Bronchus (tissue), 1 donor: ENCODE measurements around a stretch of chr20.

- PRO-cap = no peak
These were observed 63.1 kb downstream of the SLC24A3 start for GRCh38 chr20:19275345-19276160.

- PRO-cap = no peak
These were observed 196.5 kb downstream of the SLC24A3 start for GRCh38 chr20:19408679-19409613.

- PRO-cap = no peak
These were observed 22.5 kb upstream of the RIN2 start for GRCh38 chr20:19735357-19736067.

DNA sequence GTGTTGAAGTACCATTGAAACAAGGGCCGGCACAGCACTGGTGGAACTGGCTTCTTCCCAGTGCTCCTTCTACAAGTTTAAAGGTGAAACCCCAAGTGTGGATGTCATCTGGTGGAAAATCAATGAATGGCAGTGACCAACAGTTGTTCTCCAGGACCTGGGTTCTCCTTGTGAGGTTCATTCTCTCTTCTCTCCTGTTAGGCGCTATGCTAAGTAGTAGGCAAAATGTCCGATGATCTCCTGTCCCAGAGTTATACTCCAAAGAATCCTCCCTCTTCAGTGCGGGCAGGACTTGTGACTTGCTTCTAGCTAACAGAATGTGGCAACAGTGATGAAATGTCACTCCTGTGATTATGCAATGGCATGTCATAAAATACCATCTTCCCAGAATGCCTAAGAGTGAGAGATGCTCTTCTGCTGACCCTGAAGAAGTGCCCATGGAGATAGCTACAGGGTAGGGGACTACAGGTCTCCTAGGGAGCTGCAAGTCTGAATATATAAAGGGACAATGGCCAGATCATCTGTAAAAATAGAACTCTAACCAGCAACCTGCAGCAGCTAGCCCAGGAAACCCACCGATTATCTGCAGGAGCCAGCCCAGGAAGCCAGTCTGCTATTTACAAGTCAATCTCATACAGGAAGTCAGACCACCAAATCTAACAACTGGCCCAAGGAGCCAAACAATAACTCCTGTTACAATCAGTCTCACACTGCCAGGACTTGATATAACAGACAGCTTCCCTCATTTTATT lies 14.7 kb upstream of the RIN2 start:
- PRO-cap = no peak

DNA sequence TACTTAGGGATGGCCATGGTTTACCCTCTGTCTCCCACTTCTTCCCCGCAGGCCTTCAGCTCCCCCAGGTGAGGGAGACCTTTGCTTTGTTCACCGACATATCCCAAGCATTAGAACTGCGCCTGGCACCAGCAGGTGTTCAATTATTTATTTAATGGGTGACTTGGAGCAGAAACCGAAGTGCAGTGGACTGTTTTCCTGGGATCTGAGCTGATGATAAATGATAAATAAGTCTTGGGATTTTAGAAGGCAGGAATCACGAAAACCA lies 1.2 kb upstream of the RIN2 start:
- PRO-cap = unidirectional peak, plus-strand start at position 171 of the sequence

- PRO-cap = no peak
These were observed 57.4 kb downstream of the RIN2 start for GRCh38 chr20:19815246-19815985.

GRCh38 chr20:19916990-19917416 lies 100.2 kb upstream of the NAA20 start:
- PRO-cap = no peak

DNA sequence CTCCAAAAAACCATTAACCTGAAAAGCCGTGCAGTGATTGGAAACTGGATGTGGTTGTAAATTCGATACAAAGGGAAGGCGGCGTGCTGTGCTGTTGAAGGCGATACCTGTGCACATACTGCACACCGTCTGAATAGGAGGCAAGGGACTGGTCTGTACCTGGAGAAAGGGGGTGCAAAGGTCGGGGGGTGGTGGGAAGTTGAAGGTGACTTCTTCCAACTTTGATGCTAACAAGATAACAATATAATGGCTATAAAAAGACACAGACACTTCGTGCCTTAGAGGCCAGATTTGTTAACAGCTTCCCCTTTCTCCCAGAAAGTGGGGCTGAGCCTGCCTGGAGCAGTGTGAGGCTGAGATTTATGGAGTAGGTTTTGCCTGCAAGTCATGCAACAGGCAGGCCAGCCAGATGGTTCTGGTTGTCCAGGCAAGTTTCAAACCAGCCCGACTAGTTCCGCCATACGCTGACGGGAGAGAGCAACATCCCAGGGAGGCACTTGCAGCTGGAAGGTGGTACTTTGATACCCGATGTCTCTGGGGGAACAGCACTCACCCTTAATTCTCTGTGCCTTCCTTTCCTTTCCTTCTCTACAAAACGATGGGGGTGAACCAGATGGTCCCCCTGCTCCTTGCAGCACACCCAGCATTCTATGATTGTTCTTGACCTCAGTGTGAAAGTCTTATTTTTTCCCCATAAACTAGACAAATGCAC lies 81.4 kb upstream of the NAA20 start:
- PRO-cap = bidirectional peak, plus-strand start at position 521 of the sequence, minus-strand start at position 362 of the sequence

DNA sequence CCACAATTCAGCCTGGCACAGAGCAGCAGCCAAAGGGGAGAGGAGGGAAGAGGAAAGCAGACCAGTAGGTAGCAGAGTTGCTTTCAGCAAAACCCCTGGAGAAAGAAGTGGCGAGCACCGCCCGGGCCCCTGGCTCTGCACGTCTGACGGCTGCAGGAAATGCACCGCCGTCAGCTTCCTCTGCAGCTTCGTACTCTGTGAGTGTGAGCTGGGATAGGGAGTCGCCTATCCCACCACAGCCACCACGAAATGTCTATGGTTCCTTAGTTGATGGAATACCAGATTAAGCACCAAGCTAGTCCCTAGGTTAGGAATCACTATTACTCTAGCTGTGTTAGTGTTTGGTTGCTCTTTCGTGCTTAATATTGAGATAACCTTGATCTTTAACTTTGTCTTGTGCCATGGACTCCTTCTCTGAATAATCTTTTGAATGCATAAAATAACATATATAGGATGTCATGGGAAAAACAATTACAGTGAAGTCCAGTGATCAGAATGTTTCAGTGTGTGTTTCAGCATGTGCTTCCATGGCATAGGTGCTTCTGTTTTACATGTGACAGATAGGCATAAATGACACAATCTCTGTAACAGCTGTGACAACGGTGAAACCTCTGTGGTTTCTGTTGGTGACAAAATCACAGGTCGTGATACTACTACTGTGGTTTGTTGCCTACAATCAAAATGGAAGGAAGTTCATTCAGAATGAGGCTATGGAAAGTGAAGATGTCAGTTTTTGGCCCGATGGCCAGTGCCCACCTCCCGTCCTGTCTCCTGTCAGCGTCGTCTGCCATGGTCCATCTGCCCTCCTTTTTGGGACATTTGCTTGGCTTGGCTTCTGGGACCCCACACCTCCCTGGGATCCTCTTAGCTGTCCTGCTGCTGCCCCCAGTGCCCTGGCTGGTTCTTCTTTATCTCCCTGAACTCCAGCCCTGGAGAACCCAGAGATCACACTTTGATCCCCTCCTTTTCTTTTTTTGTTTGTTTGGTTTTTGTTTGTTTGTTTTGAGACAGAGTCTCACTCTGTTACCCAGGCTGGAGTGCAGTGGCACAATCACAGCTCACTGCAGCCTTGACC lies 79.6 kb upstream of the NAA20 start:
- PRO-cap = unidirectional peak, minus-strand start at position 145 of the sequence

- PRO-cap = bidirectional peak, plus-strand start at chr20:19974790, minus-strand start at chr20:19974755; bidirectional peak, plus-strand start at chr20:19975325, minus-strand start at chr20:19975188
These were observed 42.3 kb upstream of the NAA20 start for GRCh38 chr20:19974614-19975425.

DNA sequence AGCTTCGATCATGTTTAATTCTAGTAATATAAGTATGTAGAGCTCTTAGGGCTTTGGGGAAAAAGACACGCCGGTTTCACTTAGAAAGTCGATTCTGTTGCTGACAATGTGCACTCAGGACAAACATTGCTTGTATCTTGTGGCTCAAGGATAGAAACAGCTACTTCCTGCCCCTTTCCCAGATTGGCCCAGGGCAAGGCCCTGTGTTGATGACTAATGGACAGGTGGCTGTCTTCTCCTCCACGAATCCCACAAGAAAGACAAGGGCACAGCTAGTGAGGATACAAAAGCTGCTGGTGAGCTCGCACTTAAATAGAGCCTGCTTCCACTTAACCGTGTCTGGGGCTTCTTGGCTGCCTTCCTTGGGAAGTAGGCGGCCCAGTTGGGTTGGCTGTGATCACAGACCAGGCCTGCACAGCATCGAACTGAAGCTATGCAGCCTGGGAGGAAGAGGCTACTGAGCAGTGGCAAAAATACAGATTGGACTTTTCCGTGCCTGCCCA lies 23.3 kb upstream of the NAA20 start:
- PRO-cap = no peak

- PRO-cap = no peak
These were observed 20.3 kb upstream of the NAA20 start for GRCh38 chr20:19996758-19997327.

GRCh38 chr20:20076018-20076646 lies 23.8 kb downstream of the CFAP61 start:
- PRO-cap = no peak

GRCh38 chr20:20197537-20197736 lies 145.1 kb downstream of the CFAP61 start:
- PRO-cap = no peak

- PRO-cap = no peak
These were observed 134.9 kb upstream of the INSM1 start for GRCh38 chr20:20232966-20233416.

DNA sequence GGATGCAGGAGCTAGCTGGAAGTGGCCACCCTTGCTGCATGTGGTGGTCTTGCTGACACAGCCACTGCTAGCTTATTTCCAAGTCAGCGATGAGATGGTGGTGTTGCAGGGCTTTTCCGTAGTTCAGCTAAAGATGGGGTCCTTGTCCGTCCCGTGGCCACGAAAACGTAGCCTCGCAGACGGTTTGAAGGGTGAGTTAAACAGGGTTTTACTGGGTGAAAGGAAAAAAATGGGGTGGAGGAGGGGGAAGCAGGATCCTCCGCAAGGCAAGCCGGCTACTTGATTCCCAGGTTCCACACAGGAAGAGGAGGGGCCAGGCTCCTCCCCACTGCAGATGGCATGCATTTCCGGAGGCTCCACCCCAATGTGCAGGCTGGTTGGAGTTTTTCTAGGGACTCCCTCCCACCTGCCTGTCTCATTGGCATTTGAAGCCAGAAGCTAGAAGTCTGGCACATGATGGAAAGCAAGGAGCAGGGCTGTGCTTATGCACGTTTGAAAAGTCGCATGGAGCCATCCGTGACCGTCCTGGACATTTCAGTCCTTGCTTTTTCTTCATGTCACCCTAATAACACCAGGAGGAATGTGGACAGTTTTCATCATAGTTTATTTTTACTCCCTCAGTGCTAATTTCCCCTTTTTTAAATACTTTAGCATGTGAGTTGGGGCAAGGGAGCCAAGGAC lies 100.2 kb upstream of the INSM1 start:
- PRO-cap = no peak

DNA sequence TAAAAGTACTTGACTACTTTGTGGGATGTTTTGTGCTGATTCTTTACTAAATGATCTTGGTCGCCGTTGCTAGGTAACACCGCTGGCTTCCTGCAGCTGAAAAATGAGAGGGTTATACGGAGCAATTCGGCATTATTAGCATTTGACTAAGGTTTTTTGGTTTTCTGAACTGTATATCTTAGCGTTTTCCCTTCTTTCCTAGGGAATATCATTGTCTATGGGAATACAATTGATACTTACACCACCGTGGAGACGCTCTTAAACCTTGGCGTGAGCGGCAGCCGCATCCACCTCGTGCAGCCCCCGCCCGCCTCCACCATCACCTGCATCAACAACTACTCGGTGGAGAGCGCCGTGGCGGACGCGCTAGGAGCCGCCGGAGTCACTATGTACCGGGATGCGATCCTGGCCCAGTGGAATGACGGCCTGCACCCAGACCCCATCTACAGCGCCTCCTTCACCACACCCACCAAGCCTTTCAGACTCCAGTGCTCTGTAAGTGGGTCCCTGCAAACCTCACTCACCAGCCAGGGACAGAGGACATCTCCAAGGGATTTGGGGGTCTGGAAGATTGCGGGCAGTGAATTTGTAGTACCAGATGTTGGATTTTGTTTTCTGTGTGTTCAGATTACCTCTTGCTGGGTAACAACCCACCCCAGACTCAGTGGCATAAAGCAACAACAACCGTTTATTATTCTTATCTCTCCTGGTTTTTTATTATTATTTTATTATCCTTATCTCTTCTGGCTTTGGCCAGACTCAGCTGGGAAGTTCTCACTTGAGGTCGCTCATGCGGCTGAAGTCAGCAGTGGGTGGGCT lies 90.7 kb upstream of the INSM1 start:
- PRO-cap = no peak

GRCh38 chr20:20369292-20369948 lies 1.5 kb downstream of the INSM1 start:
- PRO-cap = bidirectional peak, plus-strand start at chr20:20369599, minus-strand start at chr20:20369585; bidirectional peak, plus-strand start at chr20:20369714, minus-strand start at chr20:20369646

- PRO-cap = no peak
These were observed 137.3 kb downstream of the RALGAPA2 start for GRCh38 chr20:20574911-20575769.

DNA sequence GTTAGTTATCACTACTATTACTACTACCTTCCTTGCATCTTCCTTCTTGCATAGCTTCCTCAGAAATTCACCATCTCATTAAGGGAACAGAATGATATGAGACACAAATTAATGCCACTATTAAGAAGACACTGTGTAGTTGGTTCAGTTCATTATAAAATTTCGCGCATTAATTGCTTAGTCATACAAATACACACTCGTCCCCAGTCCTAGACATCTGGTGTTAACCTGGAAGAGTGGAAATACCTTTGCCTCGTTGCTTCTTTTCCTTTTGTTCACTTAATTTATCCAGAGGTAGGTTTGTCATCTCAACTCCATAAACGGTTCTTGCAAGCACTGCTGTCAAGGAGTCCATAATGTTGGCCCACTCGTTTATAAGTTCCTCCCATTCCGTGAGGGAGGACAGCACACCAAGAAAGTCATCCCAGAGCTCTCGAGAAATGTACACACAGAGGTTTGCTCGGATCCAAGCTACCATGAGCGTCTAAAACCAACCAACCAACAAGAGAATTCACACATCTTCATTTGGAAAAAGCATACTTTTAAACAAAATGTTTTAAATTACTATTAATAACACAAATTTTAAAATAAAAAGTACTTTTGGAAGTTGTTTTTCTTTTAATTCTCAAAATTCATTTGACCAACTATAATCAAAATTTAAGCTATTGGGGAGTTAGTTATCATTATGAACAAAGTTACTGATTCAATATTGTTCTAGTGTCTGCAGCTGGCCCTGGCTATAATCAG lies 107.3 kb downstream of the RALGAPA2 start:
- PRO-cap = no peak